Trachea (tissue), 1 donor: ENCODE measurements around a stretch of chr18.

DNA sequence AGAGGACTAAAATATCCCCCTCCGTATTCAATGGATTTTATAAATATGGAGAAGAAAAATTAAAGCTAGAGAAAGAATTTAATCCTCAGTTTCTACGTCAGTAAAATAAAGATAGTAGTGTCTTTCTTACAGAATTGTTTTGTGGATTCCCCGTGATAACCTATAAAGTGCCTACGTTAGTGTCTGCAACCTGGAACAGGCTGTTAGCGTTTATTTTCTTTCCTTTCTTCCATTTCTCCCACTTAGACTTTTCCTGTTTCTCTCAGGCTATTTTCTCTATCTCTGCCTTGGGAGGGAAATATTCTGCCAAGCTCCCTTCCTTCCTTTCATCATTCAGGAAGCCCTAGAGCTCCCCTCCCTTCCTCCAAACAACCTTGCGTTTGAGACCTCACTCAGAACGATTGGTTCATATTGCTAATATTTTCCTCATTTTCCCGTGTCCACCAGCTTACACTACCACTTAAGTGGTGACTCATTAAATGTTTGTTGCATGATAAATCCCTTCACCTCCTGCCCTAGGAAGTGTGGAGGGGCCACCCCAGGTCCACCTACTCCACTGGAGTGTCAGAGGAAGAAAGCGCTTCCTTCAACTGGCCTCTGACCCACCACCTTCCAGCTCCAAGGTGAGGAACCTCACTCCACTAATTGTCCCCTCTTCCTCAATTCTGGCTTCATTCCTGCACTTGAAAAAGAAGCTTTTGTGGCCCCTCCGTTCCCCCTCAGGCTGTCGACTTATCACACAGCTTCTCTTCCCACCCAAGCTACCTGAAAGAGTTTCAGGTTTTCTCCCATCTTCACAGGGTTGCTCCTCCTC, 2.2 kb upstream of the LPIN2 start:
- PRO-cap, result no peak

- PRO-cap, result no peak
These were observed 38.6 kb upstream of the LPIN2 start for GRCh38 chr18:3051560-3052011.

- PRO-cap, result no peak
These were observed 45.5 kb upstream of the LPIN2 start for GRCh38 chr18:3058322-3058880.

DNA sequence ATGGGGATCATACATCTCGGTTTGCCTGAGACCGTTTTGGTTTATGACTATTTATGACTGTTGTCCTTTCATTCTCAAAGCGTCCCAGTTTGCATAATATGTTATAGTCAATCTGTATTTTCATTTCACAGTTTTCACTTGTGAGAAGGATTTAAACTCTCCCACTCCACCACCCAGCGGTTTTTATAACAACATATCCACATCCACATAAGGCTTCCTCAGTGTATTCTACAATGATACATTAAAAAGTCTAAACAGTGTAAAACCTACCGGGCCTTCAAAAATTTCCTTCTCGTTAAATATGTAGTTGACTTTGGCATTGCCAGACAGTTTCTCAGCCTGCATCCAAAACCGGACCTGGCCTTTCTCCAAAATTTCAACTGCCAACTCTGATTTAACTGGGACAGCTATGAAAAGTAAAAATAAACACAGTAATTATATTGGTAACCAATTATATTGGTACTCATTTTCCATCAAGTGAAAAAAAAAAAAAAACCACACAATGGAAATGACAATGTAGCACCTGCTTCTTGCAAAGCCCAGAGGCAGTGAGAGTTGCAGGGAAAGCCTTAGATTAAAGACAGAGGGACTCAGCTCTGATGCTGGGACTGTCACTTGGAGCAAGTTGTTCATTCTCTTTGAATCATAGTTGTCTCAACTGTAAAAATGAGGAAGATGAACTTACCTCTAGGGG, 81.1 kb upstream of the LPIN2 start:
- PRO-cap, result no peak

GRCh38 chr18:3214556-3215253, 5.1 kb downstream of the MYOM1 start:
- PRO-cap, result no peak

- PRO-cap, result no peak
These were observed 1.9 kb downstream of the MYOM1 start for GRCh38 chr18:3217742-3218350.

DNA sequence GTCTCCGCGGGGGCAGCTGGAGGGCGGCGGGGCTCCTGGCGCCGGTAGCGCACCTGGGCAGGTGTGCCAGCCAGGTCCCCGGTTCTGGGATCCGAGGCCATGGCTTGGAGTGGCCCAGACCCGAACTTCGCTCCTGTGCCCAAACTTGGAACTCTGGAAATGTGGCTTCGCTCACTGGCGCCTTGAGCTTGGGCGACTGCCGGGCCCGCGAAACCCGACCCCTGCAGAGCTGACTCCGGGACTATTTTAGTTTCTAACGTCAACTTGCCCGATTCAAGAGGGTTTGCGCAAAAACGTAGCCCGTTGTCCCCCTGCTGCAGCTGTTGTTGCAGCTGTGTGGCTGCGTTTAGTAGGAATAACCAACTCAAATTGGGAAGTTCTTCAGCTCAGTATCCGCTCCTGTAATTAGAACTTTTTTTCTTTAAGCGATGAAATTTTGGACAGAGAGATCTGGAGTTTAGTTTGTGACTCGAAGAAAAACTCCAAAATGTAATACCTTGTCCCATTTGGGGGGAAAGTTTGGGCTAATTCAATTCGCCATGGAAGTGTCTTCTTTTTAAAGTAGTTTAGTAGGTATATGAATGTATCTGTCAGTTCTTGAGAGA, 458 bp downstream of the MYL12A start:
- PRO-cap, result no peak

GRCh38 chr18:3264137-3265112, 2.5 kb downstream of the MYL12B start:
- PRO-cap, result no peak

DNA sequence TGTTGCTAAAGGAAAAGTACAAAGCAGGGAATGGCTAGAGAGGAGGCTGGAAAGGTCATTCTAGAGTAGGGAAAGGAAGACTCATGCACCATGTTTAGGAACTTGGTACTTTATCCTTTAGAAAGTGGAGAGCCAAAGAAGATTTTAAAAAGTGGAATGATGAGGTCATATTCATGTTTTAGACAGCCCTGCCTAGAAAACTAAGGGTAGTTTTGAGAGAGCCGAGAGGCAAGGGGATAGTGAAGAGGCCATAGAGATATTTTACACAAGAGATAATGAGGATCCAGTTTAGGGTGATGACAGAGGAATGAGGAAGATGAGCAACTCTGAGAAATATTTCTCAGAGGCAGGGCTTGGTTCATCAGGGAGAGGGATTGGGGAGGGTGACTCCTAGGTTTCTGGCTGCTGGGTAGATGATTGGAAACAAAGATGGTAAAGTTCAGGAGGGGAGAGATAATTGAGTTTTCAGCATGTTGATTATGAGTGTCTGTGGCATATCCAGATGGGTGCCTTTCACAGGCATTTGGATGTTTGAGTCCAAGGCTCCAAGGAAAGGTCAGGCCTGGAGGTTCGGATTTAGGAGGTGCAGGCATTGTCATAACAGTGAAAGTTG, 7.3 kb downstream of the MYL12B start:
- PRO-cap, result no peak

DNA sequence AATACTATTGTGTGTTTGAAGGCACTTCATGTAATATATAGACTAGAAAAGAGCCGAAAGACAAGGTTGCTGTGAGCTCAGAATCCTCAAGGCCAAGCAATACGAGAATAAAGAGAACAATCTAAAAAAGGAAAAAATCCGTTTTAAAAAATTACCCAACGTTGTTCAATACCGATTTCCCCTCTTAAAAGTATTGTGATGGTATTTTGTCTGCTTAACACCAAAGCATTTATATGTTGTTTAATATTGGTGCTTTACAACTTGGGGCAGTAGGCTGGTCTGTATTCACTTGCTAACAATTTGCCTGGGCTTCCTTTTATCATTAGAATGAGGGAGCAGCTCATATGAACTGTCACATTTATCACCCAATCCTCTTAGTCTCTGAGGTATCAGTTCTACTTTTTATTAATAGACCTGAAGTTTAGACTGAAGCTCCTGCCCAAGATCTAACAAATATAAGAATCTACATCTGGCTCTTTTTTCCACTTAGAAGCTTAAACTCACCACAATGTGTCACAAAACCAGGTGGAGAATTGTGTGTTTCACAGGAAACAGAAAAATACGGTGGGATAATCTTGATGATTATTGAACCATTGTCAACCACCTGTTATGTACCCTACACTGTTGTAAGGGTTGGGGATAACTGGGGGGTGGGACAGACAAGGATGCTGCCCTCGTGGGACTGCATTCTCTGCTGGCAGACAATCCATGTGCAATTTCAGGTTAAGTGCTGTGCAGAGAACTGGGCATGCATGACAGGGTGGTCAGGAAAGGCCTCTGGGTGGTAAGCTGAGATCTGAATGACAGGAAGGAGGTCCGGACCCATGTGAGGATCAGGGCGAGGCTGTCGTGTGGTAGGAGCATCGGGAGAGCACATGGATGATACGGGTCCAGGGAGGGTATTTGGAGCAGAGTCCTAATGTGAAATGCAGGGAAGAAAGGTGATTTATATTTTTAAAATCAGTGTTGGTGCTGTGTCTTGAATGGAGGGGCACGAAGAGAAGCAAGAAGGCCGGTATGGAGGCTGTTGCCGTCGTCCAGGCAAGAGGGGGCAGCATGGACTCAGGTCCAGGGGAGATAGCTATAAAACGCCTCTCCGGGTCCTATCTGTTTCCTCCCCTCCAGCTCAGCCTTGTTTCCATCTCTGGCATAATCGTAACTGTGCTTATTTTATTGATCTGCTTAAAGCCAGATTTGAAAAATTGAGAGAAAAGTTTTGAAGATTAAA, 17.4 kb downstream of the MYL12B start:
- PRO-cap, result no peak

DNA sequence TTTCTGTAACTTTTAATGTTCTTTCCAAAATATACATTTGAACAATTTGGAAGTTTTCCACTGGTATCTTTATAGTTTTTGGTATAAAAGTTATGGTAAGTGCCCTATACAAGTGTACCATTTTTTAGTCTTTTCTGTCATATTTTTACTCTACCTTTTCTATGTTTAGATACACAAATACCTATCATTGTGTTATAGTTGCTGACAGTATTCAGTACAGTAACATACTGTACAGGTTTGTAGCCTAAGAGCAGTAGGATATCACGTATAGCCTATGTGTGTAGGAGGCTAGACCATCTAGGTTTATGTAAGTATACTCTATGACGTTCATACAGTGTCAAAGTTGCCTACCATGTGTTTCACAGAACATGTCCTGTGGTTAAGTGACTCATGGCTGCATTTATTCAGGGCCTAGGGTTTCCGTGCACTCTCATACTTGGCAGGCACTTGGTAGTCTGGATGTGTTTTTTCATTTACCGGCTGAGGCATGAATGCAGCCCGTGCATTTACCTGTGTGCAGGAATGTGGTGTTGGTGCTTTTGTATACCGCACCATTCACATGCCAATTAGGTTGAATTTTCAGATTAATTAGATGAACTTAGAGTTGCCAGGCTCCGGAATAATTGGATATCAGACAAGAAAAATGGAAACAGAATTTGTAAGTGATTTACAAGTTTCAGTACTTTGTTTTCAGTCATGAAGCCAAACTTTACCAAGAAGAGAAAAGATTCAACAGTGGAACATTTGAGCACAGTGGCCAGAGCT, 43.4 kb downstream of the MYL12B start:
- PRO-cap, result no peak

- PRO-cap, result bidirectional peak, plus-strand start at chr18:3450019, minus-strand start at chr18:3450031; bidirectional peak, plus-strand start at chr18:3450113, minus-strand start at chr18:3450061
These were observed 128 bp upstream of the TGIF1 start for GRCh38 chr18:3449940-3450148.

GRCh38 chr18:3451379-3451802, 1.4 kb downstream of the TGIF1 start:
- PRO-cap, result bidirectional peak, plus-strand start at chr18:3451595, minus-strand start at chr18:3451495

GRCh38 chr18:3495566-3496116, 45.7 kb downstream of the TGIF1 start:
- PRO-cap, result no peak

GRCh38 chr18:3541715-3542236, 91.8 kb downstream of the TGIF1 start:
- PRO-cap, result no peak

DNA sequence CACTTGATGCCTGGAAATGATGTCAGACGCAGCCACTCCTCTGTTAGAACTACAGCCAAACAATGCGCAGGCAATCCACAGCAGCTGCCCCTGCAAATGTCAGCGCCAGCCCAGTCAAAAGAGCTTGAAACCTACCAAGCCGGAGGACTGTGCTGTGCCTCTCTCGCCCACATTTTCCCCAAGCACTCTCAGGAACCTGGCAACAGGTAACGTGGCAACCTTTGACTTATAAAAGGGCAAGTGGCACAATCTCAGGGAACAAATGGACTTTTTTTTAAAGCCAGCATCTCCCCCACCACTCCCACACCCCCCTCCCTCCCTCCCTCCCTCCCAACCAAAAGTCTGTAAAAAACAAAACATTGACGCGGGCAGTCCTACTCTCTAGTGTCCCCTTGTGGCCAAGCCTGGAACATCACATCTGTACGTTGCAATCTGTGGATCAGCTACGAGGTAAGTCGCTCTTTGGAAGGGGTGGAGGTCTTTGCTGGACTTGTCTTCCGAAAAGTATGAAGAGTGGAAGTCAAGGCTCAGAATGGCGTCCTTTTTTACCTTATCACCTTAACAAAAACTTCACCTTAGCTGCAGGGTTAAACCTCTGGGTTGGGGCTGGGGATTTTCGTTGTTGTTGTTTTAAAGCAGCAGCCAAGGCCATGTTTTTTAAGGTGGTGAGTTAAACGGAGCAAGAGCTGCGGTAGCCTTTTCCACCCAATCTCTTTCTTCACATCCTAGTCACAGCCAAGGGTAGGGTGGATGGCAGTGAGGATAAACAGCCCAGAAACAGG, 144.3 kb downstream of the TGIF1 start:
- PRO-cap, result unidirectional peak, plus-strand start at position 46 of the sequence; unidirectional peak, plus-strand start at position 73 of the sequence; unidirectional peak, plus-strand start at position 122 of the sequence; bidirectional peak, plus-strand start at position 453 of the sequence, minus-strand start at position 304 of the sequence

DNA sequence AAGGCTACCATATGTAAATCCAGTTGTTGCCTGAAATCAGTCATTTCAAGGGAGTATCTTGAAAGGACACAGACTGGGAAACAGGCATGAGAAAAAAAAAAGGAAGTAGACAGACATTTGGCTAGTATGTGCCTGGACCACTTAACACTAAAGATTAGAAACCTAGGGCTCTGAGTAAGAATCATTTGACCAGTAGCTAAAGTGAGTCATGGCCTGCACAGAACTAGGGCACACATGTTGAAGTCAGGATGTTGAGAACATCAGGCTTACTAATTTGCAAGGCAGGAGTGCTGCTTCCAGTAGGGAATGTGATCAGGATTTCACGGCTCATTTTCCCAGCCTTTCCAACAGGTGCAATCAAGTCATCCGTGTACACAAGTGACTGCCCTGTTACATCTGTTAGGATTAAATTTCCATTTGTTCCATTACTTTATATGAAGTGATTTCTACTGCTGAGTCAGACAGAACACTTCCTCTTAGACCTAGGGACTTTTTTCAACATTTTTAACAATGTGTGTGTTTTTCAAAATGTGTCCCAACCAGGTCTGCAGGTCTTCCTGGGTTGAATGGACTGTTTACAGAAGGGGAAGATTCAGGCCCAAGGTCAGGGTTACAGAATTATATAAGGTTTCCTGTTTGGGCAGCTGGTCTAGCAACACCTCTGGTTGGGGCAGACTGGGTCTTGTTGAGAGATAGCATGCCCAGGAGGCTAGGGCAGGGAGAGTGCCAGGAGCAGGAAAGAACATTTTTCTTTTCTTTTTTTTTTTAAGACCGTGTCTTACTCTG, 145.6 kb downstream of the TGIF1 start:
- PRO-cap, result bidirectional peak, plus-strand start at position 272 of the sequence, minus-strand start at position 149 of the sequence

- PRO-cap, result no peak
These were observed 214.9 kb downstream of the TGIF1 start for GRCh38 chr18:3664848-3665276.

- PRO-cap, result no peak
These were observed 460.7 kb downstream of the TGIF1 start for GRCh38 chr18:3910469-3911248.

DNA sequence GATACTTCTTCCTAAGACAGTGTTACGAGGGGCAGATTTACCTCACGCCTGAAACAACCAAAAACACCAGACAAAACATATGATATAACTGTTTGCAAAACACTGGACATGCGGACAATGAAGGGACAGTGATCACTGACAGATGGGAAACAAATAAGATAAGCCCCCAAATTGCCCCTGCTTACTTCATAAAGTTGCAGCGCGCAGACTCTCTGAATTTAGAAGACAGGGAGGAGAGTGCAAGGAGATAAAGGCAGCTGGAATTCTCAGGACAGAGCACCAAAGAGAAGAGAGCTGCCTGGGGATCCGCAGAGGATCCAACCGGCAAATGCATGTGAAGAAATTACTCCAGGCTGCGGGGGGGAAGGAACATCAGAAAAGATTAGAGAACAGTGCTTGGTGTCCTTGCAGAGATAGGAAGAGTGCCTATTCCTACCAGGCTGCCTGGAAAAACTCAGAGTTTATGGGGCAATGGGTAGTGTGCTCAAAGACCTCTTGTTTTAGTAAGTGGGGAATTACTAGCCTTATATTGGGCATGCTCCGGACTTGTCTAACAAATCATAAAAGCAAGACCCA, 500.3 kb downstream of the DLGAP1 start:
- PRO-cap, result no peak